ENCODE results near the gene BAIAP2L2.

DNA sequence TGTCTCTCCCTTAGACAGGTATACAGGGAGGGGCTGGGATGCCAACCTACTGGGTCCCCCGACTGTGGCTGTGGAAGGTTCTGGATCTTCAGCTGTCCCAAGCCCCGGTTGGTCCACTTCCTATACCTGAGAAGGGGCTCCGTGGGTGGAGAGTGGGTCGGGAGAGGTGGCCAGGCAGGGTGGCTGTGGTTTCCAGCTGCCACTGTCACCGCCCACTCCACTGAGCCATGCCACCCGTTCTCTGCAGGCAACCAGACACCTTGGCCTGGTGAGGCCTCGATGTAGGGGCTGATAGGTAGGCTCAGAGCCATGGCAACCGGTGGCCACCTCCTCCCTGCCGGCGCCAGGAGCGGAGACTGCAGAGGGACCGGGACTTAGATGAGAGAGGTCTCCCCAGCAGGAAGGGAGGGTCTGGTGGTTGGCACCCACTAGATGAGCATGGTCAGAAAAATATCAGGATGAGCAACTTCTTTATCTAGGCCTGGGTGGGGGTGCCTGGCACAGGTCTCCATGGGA lies 53.8 kb downstream of the TRIOBP start:
- RRBS = no CpG with 5 or more reads among the region's 12 CpGs

- RRBS = no CpG with 5 or more reads among the region's 5 CpGs
These were observed 53.2 kb upstream of the H1-0 start for GRCh38 chr22:37751830-37752254.

DNA sequence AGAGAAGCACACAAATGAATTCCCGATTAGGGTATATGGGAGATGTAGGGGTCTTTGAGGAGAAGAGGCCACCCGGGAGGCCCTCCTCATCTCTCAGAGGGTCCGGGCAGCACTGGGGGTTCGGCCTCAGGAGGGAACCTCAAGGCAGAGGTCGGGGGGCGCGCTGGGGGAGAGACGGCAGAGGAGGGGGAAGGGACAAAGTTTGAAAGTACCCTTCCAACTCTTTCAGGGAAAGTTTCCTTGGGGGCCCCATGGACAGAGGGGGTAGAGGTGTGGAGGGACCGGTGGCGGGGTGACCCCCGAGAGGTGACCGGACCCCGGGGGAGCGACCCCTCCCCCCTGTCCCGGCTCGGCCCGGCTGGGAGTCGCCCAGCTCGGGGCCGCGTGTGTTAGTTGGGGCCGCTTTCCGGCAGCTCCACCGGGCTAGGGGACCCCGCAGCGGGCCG lies 622 bp upstream of the H1-0 start:
- RRBS = 2% methylated on average over 7 of the region's 27 CpGs

GRCh38 chr22:37817557-37818382 lies 5.4 kb upstream of the GALR3 start:
- RRBS = no CpG with 5 or more reads among the region's 31 CpGs

GRCh38 chr22:37907086-37907831 lies 1.2 kb downstream of the MICALL1 start:
- RRBS = 77% methylated on average over 12 of the region's 16 CpGs

DNA sequence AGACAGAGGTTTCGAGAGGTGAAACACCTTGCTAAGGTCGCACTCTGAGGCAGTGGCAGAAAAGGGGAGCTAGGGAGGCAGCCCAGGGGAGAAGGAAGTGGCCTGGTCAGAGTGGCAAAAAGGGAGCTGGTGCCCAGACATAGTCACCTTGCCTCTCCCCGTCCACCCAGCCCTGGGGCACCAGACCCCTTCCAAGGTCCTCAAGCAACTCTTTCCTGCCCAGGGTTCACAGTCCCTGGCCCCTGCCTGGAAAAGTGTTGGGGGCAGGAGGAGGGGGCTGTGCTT lies 4.3 kb downstream of the MICALL1 start:
- RRBS = no CpG with 5 or more reads among the region's 3 CpGs

GRCh38 chr22:37924336-37924791 lies 18.3 kb downstream of the MICALL1 start:
- RRBS = 100% methylated on average over 1 of the region's 12 CpGs

DNA sequence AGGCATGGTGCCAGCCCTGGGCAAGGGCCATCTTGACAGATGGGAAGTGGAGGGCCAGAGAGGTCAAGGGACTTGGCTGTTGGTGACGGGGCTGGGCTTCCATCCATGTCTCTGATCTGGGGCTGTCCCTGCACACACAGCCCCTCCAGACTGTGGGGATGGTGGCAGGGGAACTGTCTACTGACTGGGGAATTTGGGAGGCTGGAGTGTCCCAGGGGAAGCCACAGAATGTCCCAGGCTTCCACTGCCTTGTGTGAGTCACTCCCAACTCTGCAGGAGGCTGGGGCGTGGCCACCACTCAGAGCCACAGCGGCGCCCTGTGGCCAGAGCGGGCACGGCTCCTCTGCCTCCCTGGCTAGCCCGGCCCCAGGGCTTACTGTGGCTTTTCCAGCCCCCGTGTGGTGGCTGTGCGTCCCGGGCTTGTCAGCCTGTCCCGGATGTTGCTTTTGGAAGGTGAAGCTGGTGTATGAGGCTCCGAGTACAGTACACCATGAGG lies 19.6 kb downstream of the C22orf23 start:
- RRBS = 3% methylated on average over 4 of the region's 12 CpGs

GRCh38 chr22:38110480-38110906 lies at the start of gene BAIAP2L2:
BAIAP2L2 (minus strand) TSS chr22:38110684.
- RRBS = 93% methylated on average over 3 of the region's 13 CpGs

GRCh38 chr22:38162191-38162567 lies 19.5 kb downstream of the PLA2G6 start:
- RRBS = no CpG with 5 or more reads among the region's 4 CpGs

DNA sequence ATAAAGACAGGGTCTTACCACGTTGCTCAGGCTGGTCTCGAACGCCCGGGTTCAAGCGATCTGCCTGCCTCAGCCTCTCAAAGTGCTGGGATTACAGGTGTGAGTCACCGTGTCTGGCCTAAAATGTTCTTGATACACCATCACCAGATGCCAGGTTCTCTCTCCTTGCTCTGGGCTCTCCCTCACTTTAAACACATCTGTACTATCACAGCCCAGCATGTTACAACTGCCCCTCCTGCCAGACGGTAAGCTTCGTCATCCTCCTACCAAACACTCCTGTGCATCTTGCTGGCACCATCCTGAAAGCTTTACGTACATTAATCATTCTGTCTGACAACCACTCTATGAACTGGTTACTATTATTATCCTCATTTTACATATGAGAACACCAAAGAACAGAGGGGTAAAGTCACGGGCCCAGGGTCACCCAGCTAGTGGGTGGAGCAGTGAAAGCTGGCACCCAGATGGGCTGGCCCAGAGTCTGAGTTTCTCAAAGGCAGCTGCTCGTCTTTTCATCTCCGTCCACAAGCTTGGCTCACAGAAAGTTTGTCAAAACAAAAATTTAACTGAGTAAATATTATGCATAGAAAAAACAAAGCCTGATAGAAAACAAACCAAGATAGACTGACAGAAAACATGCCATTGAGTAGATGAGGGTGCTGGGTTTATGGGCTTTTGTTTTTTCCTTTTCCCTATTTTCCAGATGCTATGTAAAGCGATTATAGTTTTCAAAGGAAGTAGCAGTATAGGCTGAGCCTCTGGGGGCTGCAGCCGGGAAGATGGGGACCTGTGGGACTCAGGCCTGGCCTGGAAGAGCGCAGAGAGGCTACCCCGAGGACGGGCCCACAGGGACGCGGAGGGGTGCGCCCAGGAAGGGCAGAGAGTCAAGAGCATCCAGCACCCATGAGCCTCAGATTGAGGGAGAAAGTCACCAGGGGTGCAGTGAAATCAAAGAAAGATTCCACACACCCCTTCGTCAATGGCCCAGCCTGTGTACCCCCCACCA lies 9.5 kb downstream of the PLA2G6 start:
- RRBS = no CpG with 5 or more reads among the region's 21 CpGs

DNA sequence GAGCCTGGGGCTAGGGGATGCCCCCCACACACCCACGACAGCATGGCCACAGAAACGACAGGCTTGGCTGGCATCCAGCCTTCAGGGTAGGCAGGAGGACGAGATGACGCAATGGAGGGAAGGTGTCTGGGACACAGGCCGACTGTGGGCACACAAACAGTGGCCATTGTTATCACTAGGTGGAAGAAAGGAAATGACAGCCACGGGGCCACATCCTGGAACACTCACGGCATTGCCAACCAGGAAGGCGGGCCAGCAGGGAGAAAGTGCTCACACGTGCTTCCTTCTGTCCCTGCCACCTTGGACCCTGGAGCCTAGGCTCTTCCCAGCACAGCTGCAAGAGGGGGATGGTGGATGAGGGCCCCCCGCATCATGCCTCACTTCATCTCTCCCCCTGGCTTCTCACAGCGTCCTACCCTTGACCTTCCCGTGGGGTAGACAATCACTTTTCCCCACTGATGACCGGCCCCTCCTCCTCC lies 8.7 kb downstream of the PLA2G6 start:
- RRBS = no CpG with 5 or more reads among the region's 13 CpGs

GRCh38 chr22:38180711-38181562 lies 693 bp downstream of the PLA2G6 start:
- RRBS = no CpG with 5 or more reads among the region's 19 CpGs

DNA sequence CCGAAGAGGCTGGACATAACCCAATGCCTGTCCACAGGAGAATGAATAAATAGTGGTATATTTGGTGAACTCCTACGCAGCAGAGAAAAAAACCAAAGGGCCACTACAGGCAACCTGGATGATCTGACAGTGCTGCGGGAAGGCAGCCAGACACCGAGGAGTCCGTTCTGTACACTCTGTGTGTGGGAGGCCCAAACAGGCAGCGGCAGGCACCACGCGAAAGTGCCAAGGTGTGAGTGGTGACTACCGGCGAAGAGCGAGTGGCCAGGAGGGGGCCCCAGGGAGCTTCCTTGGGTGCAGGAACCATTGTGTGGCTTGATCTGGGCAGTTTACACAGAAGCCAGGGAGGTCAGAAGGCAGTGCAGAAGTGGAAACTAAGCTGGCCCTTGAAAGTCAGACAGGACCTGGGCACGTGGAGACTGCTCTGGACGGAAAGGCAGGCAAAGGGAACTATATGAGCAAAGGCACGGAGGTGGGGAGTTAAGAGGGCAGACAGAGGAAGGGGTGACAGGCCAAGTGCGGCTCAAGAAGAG lies 10.7 kb downstream of the TMEM184B start:
- RRBS = no CpG with 5 or more reads among the region's 15 CpGs

DNA sequence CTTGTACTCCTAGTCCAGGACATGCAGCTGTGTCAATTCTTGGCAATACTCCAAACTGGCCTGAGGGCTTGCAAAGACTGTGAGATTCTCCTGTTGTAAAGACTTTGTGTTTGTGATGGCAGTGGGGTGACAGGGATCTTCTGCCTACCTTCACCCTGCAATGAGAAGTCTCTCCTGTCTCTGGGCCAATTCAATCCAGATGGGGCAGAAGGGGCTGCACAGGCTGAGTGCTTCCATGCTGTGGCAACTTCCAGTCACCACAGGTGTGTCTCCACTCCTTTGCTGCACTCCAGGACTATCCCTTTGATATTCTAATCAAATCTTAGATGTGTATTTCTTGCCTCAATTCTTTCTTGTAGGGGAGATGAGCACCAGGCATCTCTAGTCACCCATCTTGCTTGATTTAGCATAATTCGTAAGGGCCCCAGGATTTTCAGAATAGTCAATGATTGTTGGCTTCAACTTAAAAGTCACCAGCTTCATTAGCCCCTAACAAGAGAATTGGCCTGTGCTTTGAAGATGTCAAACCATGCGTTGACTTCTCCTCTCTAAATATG lies 58.2 kb upstream of the CSNK1E start:
- RRBS = no CpG with 5 or more reads among the region's 2 CpGs

GRCh38 chr22:38452377-38452842 lies 2.6 kb downstream of the KCNJ4 start:
- RRBS = 27% methylated on average over 6 of the region's 14 CpGs

DNA sequence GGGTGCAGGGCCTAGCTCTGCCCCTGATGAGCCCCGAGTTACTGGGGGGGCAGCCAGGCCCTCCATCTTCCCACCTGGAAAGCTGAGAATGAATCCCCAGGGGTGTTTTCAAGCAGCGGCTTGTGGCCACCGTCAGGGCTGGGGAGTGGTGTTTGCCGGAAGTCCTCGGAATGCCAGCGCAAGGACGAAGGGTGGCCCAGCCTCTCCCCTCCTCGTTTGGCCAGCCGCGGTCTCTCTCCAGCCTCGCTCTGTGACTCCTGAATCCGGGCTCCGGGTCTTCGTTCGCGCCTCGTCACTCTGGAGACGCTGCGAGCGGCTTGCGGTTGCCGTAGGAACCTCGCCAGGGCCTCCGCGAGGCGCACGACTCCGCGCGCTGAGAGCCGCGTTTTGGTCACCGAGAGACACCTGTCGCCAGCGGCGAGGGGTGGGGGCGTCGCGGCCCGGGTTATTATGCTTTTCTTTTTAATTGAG lies 6.4 kb upstream of the KDELR3 start:
- RRBS = 0% methylated on average over 2 of the region's 40 CpGs

GRCh38 chr22:38468363-38468814 lies 493 bp downstream of the KDELR3 start:
- RRBS = no CpG with 5 or more reads among the region's 14 CpGs

- RRBS = no CpG with 5 or more reads among the region's 5 CpGs
These were observed 14.8 kb downstream of the KDELR3 start for GRCh38 chr22:38482595-38483180.

- RRBS = no CpG with 5 or more reads among the region's 2 CpGs
These were observed 16.1 kb downstream of the DDX17 start for GRCh38 chr22:38490069-38490349.

Measured in HCT116 (cell line).